Ileum (tissue), 1 donor: ENCODE measurements around a stretch of chr18.

DNA sequence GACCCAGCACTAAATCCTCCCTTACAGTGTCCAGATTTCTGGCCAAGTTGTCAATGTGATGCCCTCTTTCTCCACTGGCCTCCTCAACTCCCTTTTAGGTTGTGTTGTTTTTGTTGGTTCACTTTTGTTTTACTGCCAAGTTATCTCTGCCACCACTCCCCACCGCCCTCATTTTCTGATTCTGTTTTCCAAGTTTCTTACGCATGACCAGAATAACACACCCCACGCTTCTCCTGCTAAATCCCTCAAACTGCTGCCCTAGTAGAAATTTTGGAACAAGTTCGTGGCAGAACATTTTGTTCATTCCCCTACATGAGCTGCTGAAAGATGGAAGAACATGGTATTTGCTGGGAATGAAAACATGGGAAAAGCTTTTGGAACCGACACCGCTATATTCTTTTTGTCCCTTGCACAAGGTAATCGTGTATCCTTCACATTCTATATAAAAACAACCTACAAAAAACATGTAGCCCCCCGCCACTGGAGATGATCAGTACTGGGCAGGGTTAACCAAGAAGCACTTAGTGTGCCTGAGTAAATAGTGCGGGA lies 68.1 kb downstream of the CTAGE1 start:
- PRO-cap = no peak

GRCh38 chr18:22490641-22490973 lies 72.9 kb upstream of the CTAGE1 start:
- PRO-cap = no peak

- PRO-cap = no peak
These were observed 77.0 kb upstream of the CTAGE1 start for GRCh38 chr18:22494659-22495239.

GRCh38 chr18:22536437-22536952 lies 118.8 kb upstream of the CTAGE1 start:
- PRO-cap = no peak

DNA sequence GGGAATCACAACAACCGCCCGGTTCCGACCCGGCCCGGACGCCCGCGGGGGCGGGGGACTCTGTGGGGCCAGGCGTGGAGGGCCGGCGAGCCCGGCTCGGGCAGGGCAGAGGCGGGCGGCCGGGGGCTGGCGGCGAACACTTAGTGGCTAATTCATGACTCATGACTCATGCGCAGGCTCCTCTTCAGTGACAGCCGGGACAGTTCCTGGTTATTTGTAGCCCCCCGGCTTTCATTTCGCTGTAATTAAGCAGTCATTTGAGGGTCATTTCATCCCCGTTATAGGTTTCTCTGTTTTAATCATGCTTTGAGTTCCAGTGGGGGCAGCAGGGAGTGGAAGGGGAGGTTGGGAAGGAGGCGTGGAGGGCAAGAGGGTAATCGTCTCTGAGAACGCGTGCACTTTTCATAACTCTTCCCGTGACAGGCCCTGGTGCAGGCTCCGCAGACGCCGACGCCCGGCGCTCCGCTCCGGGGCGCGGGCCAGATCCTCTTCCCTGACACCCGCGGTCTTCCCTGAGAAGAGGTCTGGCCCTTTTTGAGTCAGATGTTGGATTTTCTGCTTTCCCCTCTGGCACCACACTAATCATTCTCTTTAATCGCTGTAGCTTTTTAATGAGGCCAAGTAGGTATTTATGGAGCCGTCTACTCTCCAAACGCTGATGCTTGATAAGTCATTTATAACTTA lies 142.2 kb upstream of the CTAGE1 start:
- PRO-cap = bidirectional peak, plus-strand start at position 407 of the sequence, minus-strand start at position 142 of the sequence

DNA sequence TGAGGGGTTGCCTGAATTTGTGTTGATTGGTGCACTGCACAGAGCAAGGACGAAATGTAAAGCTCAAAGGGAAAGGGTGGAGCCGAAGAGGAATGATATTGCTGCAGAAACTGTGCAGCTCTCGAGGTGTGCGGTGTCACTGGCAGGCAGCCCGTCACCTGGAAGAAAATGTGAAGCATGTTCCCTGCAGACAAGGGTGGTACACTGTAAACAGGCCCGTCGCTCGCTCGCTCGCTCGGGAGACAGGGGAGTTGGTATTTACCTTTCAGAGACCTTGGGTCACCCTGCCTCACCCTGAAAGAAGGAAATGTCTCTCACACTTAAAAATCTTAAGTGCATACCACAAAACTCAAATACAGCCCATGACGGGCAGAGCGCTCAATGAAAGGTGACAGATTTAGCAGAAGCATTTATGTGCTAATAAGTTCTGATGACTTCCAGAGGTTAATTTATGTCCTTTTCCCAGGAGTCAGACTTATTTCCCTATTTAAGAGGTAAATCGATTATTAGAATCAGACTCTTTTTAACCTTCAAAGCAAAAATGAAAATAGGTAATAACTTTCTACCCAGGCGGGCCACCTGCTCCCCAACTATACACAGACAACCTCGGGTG lies 195.7 kb upstream of the CTAGE1 start:
- PRO-cap = no peak

DNA sequence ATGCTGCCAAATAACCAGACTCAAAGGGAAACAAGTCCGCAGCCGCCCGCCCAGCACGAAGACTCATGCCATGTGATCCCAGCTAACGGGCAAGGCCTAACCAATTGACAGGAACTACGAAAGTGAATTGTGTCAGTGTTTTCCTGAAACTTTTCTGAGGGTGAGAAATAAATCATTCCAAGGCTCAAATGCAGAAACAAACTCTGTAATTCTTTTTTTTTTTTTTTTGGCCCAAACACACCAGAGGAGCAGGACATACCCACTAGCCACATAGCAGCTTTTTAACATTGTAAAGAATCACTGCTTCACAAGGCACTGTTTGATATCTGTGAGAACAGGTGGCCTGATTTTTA lies 82.4 kb downstream of the TMEM241 start:
- PRO-cap = no peak

DNA sequence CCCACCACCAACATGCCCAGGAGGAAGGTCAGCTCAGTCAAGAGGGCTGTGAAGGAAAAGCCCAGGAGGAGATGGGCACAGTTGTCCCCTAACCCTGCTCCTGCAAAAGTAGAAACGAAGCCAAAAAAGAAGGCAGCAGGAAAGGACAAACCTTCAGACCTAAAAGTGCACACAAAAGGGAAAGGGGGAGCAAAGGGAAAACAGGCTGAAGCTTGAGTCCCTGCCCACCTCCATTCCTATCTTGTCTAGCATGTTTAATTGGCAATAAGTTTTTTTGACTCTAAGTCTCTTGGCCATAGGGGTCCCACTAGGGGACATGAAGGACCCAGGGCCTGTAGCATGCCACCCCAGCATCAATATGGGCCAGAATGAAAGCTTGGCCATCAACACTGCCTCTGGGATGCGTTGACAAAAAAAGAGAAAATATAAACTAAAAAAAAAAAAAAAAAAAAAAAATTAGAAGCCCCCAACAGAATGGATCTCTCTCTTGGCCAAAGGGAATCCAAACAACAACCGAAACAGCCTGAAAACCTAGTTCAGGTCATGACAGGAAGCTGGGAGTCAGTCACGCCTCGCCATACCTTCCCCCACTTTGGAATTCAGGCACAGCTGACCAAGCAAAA lies 18.2 kb upstream of the RMC1 start:
- PRO-cap = no peak

- PRO-cap = bidirectional peak, plus-strand start at chr18:23503537, minus-strand start at chr18:23503302
These were observed 356 bp upstream of the RMC1 start for GRCh38 chr18:23502882-23503427.

DNA sequence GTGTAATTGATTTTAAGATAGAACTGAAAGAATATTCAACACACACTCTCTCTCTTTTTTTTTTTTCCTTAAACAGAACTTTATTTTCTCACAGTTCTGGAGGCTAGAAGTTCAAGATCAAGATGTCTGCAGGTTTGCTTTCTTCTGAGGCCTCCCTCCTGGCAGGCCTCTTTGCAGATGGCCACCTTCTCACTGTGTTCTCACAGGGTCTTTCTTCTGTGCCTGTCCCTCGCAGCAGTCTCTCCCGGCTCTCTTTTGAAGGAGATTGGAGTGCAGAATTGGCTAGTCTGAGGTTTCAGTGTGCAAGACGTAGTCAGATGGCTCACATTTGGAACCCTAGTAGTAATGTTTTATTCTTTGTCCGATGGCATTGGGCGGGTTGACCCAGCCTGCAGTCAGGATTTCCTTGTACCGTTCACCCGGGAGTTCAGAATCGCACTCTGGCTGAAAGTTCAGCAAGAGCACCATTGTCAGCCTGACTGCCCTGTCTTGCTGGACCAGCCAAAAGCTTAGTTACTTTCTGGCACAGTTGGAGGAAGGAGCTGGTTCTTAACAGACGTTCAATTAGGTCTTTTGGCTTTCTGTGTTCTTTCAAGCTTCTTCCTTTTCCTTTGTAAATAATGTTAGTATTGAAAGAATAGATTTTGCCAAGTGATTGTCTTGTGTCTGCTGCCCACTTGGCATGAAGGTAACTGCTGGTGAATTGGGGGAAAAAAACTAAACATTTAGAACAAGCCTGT lies 18.5 kb downstream of the RMC1 start:
- PRO-cap = no peak

DNA sequence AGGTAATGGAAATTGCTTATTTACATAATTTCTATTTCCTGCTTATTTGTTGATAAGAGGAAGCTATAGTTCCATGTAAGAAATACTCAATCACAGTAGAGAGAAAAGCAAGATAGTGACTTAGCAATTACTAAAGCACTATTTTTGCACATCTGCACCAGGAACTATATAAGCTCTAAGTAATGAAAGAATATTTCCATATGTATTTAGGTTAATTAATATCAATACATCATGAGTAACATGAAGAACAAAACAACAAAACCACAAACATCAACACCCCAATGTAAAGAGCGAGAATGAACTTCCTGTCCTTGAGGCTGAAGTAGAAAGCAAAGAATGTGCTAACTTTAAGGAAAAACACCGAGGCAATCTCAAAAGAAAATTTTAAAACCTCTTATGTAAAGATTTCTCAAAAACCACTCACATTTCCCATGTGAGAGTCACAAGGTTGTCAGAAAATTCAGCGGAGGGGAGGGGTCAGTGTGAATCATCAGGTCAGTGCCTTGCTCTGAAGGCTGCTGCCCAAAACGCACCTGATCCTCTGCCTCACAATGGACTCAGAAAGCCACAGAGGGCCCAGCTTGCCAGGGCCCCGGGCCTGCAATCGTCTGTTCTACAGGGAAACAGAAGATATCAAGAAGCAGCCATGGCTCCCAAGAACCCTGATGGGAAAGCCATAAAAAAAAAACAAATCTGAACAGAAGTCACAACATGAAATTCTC lies 12.4 kb downstream of the NPC1 start:
- PRO-cap = no peak

- PRO-cap = no peak
These were observed 136.9 kb downstream of the LAMA3 start for GRCh38 chr18:23825978-23826699.

DNA sequence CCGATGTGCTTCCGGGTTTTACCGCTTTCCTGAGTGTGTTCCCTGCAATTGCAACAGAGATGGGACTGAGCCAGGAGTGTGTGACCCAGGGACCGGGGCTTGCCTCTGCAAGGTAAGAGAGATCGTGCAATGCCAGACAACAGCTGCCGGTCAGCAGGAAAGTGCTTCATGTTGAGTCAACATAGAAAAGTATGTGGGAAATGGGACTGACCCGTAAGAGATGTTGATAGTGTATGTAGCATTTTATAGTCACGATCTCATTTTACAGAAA lies 156.7 kb upstream of the TTC39C start:
- PRO-cap = no peak

DNA sequence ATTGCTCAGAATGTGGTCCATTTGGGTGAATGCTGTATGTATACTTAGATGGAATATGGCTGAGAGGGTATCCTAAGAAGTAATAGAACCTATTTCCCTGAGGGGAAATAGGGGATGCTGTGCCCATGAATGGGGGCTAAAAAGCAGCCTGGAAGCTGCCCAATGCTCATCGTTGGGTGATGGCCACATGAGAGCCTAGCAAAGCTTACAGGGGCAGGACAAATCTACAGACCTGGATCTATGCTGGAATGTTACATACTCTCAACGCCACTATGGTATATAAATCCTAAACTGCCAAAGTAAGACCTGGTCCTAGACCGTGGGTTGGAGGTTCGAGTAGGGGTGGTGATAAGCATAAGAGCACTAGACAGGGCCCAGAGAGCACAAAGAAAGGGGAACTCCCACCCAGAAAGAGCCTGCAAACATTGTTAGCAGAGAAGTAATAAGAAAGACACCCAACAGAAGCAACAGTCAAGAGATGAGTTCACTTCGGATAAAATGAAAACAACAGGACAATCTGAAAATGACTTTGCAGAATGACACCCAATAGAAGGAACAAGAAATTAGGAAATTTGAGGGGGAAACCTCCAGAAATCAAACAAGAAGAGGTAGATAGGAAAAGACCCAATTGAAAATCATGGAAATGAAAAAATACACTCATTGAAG lies 117.9 kb upstream of the TTC39C start:
- PRO-cap = no peak

GRCh38 chr18:23927843-23928346 lies 86.7 kb upstream of the TTC39C start:
- PRO-cap = no peak

DNA sequence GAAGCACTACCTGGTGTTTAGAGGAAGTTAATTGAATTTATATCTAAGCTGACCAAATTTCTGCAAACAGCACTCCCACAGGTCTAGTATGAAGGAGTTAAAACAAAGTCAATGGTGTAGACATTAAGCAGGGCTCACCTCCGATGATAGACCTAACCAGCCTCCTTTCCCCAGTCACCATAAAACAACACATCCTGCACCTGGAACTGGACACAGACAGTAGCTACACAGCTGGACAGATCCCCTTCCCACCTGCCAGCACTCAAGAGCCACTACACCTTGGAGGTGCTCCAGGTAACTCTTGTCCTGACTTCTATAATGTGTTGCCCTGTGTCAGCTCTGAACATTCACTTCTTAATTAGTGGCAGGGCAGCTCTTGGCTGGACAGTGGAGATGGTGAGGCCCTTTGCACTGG lies 61.7 kb upstream of the TTC39C start:
- PRO-cap = no peak

- PRO-cap = no peak
These were observed 4.6 kb upstream of the TTC39C start for GRCh38 chr18:24009627-24010630.

DNA sequence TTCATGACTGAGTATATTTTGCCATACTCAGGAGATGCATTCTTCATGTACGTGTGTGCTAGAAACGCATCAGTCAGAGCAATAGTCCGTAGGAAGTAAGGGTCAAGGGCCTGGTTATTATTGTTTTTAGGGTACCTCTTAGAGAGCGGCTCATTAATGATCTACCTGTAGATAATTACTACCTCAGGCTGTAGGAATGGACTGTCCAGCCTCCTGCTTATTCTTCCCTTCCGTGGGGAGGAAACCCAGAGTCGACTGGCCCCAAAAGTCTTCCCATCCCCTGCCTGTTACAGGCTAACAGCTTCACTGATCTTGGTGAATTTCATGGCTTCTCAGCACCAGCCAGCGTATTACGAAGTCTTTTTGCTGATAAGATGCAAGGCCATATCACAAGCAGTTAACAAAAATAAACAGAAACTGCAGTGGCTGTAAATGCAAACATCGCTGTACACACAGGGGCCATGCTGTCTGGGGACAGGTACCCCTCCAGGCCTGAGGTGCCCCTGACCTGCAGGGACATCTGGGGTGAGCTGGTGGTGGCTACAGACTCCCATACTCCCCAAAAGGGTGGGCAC lies 36.5 kb downstream of the TTC39C start:
- PRO-cap = no peak

- PRO-cap = no peak
These were observed 26.0 kb upstream of the CABYR start for GRCh38 chr18:24112564-24113541.

DNA sequence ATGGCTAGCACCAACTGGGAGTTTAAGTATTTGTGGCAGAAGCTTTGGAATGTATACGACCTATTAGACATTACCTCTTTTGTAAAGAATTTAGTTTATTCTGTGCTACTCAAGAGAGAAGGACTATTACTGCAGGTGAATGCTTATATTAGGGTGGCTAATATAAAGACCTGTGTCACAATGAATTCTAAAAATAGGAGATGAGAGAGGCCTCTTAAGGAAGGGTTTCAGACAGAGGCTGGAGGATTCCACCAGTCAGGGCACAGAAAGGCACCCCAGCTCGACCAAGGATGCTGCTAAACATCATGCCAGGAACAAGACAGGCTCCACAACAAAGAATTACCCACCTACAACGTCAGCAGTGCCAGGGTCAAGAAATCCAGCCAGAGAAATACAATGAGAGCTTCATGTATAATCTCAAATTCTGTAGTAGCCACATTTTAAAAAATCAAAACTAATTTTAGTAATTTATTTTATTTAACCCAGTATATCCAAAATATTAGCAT lies 60.8 kb downstream of the CABYR start:
- PRO-cap = no peak